SJCRH30 (cell line): ENCODE measurements around the genes LAMTOR5, KCNA10, WDR77, KCND3 and ST7L.

DNA sequence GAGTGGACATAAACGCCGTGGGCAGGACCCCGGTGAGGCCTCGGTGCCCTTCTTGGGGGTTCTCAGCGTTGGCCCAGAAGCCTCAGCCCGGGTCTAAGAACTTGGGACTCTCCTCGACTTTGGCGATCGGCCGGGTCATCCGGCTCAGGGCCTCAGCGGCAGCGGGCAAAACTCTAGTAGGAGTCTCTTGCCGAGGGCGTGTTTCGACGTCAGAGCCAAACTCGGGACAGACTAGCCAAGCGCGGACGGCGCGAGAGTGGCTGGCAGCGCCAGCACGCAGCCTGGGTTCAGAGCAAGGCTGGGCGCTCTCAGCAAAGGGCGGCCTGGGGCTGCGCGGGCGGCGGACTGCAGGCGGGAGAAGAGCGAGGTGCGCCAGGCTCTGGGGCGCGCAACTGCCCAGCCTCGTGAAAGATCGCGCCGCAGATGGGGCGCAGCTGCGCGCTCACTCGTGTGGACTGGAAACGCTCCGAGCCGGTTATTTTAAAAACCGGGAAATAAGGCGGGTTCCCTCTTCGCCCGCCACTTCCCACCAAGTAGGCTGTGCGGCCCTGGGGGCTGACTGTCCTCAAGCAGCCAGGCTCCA lies 2.6 kb downstream of the ALX3 start:
- RAMPAGE, long total RNA = no peak

DNA sequence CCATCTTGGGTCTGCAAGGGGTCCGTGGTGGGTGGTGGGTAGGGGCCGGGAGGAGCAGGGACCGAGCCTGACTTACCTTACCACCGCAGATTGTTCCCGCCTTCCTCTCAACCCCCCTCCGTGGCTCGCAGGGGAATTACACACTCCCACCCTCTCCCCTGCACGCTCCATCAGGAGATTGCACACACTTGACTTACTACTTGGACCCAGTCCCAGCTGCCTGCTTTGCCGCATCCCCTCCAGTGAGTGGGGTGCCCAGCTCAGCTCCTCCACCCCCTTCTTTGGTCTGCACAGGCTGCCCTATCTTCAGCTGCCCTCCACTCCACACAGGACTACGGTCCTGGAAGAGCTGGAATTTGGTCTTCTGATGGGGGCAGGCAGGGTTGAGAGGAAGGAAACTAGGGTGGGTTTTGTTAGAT lies 2.1 kb downstream of the KCNC4 start:
- RAMPAGE, long total RNA = no peak

DNA sequence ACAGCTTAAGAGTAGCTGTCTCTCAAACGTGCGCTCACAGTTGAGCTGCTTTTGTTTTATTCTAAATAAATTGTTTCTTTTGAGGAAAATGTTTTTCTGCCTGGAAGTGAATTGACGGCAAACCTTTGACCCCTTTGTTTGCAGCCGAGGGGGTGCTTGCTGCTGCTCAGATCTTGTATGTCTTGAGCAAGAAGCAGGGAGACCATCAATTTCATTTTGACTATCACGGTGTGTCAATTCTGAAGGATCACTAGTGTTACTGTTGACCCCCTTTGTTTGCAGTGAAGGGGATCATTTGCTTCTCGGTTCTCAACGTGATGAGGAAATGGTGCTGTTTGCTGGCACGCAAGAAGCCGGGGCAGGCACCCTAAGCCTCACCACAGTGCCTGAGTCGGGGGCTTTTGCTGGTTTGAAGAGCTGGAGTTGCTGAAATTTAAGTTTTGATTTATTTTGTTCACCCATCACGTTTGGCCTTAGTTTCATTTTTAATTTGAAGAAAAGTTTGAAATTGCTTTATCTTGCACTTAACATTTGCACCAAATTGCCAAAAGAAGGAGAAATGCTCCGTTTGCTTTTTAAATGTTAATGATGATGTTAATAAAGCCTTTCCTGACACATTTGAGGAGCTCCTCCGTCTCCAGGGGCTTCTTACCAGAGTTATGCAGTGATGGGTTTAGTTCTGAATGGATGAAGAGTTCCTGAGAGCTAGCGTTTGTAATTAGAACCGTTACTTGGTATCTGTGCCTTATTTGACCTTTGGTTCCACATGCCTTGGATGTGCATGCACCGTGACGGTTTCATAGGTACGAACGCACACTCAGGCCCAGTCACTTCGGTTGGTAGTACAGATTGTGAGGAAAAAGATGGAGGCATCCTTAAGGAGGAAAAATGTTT lies 7.7 kb downstream of the RBM15 start:
- RAMPAGE, long total RNA = no peak

DNA sequence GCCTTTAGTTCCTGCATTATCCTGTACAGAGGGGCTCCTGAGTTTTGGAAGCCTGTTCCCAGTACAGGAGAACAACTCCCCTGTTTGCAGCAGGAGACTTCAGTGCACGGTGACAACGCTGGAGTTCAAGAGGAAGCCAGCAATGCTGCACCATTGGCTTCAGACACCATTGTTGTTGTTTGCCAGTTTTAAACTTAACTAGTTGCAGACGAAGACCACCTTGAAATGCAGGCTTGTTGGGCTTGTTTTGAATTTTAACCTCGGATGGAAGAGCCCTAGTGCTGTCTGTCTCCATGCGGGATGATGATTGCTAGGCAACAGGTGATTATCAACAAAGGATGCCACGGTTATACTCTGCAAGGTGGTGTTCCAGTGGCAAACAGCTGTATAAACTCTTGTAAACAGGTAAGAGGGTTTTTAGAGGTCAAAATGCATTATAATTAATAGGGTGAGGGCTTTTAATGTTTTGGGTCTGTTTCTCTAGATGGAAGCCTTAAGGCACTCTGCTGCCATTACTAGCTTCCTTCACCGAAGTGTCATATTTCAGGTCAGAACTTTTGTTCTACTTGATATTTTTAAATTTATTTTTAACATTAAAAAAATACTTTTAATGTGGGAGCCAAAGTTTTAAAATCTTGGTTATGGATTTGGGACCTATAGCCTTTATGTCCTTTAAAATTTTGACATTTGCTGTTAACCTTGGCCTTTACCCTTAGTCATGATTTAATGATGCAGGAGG lies 8.5 kb downstream of the RBM15 start:
- RAMPAGE, long total RNA = no peak

DNA sequence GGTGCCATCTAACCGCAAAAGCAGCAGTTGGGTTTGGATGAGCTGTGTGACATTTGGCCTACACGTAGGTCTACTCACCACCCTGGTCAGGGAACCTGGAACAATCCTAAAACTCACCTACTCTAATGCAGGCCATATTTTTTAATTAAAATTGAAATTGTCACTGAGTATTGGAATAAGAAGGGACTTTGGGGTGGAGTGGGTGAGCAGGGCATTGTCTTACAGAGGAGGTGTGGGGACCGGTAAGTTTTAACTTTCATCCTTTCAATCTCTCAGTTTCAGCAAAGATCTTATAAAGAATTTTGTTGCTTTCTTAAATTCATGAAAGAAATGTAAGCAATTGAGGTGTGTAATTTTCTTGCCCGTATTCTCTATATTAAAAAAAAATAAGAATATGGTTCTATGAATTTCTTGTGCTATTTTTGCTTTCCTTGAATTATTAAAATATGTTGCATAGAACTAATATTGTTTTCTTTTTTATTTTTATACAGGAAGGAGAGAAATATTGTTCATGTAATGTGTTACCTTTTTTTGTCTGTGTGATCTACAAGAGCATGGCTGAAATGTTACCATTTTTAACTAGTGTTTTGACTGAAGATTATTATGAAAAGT lies 19.1 kb downstream of the SLC16A4 start:
- RAMPAGE, long total RNA = no peak

- RAMPAGE, long total RNA = start-site peak on the minus strand at chr1:110407633-110407694, 2,066 and 410 reads in 2 replicates
These were observed at the start of gene LAMTOR5 for GRCh38 chr1:110407118-110408443. Gene LAMTOR5, minus strand, starts transcription at chr1:110407694.

DNA sequence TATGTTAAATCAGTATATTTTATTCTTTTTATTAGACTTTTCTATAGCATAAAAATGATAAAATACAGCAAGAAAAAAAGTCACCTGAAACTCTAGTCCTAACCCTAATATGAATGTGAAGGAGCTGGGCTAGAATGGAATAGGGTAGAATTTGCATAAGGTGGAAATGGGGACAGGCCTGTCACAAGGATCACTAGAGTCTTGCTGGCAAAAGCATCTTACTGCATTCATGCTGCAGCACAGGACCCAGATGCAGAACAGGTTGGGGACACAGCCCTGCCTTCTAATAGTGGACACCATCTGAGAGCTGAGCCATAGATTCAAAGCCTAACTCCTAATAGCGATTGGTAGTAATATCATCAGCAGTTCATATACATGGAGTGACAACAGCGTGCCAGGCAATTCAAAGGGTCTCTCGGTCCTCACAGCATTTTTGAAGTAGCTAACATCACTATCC lies 6.2 kb upstream of the LAMTOR5 start:
- RAMPAGE, long total RNA = no peak

DNA sequence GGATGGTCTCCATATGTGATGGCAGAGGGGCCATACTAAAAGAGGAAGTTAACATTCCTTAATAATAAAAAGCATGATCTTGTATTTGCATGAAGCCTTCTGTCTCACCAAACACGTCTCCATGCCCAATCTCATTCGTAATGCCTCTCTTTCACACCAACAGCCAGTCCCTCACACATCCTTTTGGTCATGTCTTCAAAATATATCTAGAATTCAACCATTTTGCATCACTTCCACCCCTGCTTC lies at the start of gene KCNA10:
KCNA10 (minus strand) TSS at position 83 of the 246 bp plus-strand sequence.
- RAMPAGE, long total RNA = no peak

- RAMPAGE, long total RNA = no peak
These were observed 28.5 kb upstream of the KCNA2 start for GRCh38 chr1:110634246-110635399.

- RAMPAGE, long total RNA = no peak
These were observed 6.2 kb downstream of the KCNA3 start for GRCh38 chr1:110668424-110669007.

GRCh38 chr1:111448208-111449377 lies at the start of gene WDR77:
Gene WDR77, minus strand, starts transcription at chr1:111449256.
- RAMPAGE, long total RNA = no peak

GRCh38 chr1:111756489-111756785 lies 736 bp downstream of the DDX20 start:
- RAMPAGE, long total RNA = no peak

GRCh38 chr1:111987927-111988463 lies 1.5 kb downstream of the KCND3 start:
- RAMPAGE, long total RNA = no peak

DNA sequence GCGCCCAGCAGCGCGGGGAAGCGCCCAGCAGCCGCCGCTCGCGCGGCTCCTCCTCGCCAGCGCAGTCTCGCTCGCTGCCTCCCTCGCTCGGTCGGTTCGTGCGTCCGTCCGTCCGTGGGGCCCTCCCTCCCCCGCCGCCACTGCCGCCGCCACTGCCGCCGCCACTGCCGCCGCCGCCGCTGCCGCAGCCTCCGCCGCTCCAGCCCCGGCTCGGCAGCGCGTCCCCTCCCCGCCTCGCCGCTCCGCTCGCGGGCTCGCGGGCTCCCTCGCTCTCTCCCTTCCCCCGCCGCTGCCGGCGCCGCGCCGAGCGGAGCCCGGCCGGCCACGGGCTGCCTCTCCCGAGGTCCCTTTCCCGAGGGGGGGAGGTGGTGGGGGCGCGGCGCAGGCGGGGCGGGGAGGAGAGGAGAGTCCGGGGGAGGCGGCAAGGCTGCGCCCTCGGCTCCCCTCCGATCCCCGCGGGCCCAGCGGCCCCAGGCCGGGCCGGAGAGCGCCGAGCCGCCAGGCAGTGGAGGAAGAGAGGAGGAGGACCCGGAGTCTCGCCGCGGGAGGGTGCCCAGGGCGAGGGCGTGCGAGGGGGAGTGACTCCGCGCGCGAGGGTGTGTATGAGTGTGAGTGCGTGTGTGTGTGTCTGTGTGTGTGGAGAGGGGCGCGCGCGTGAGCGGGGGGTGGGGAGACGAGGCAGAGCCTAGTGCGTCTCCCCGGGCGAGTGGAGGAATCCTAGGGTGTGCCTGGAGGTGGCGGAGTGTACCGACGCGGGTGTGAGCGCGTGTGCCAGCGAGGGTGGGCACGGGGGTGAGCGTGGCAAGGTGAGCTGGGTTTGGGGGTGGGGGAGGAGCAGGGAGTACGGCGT lies at the start of gene KCND3:
KCND3 (minus strand) TSS at position 76 of the 850 bp plus-strand sequence.
- RAMPAGE, long total RNA = no peak

DNA sequence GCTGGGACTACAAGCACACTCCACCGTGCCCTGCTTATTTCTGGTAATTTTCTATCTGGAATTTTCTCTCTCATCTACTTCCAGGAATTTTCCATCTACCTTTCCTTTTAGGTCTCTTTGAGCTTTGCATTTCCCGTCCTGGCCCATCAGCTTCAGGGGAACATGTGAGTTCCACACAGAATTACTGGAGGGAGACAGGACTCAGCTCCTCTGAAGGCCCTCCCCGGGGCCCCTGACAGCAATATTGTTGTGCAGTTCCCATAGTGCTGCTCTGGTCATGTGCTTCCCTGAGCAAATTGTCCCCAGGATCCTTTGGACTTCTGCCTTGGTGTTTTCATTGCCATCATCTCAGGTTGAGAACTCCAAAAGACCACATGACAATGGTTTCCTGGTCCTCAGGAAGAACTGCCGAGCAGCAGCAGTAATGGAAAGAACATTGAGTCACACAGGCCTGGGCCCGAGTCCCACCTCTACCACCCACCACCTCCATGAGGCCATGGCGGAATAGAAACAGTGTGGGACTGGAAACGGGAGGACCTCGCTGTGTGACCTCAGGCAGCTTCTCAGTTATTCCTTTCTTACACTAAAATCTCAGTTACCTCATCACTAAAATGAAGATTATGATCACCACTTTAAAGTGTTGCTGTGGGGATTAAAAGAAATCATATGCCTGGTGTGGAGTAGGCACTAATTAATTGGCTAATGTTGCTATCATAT lies 6.3 kb upstream of the CTTNBP2NL start:
- RAMPAGE, long total RNA = no peak

GRCh38 chr1:112454295-112454771 lies 54.4 kb upstream of the WNT2B start:
- RAMPAGE, long total RNA = no peak

GRCh38 chr1:112543940-112544502 lies 35.3 kb downstream of the WNT2B start:
- RAMPAGE, long total RNA = no peak

GRCh38 chr1:112618577-112619574 lies at the start of gene ST7L:
Gene ST7L, minus strand, starts transcription at chr1:112619141.
- RAMPAGE, long total RNA = no peak

GRCh38 chr1:112624650-112625781 lies 5.4 kb downstream of the CAPZA1 start:
- RAMPAGE, long total RNA = no peak

- RAMPAGE, long total RNA = no peak
These were observed 2.5 kb upstream of the MOV10 start for GRCh38 chr1:112671832-112672462.